SK-MEL-5 (cell line): ENCODE measurements around the gene ACAT2.

GRCh38 chr6:158673733-158673932 lies 23.8 kb downstream of the SYTL3 start:
RAMPAGE:
- cytosol, long total RNA: no peak
- long total RNA: no peak
- nucleus, long total RNA: no peak

DNA sequence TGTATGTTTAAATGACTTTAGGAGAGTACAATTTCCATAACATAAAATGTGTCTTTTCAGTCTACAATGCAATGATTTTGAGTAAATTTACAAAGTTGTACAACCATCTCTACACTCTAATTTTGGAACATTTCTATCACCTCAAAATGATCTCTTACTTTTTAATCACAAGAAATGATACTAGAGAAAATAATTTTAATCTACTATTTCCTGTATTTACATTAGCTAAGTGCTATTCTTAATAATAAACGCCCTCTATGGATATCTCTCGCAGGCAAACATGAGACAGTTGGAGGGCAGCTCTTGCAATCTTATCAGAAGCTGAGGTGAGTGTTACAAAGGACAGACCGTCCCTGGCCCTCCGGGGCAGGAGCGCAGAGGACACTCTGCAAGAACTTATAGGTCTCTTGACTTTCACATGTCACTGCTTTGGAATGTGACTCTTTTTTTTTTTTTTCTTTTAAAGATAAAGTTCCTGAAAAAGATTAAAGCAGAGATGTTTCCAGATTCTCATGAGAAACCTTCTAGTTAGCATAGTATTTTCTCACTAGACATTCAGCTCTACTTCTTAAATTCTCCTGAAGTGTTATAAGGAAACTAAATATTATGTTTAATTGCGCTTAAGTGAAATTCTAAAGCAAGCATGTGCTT lies 57.2 kb downstream of the SYTL3 start:
RAMPAGE:
- cytosol, long total RNA: no peak
- long total RNA: no peak
- nucleus, long total RNA: no peak

GRCh38 chr6:158737599-158738519 lies 81.3 kb downstream of the EZR start:
RAMPAGE:
- cytosol, long total RNA: no peak
- long total RNA: no peak
- nucleus, long total RNA: no peak

DNA sequence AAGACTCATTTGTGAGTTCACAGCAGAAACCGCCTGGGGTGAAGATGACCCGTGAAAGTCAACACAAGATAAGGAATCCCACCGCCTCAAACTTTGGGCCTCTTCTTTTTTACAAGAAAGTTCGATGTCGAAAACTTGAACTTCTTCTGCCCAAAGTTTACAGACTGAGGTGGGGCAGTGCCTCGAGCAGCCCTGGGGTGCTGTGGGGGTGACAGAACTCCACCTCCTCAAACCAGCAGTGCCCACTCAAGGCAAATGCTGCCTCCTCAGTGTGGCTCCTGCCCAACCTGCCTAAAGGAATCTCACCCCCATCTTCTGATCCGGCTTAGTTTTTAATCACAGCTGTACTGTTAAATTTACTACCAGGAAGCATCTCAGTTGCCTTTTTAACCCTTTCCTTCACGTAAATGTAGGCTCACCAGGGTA lies 45.1 kb downstream of the EZR start:
RAMPAGE:
- cytosol, long total RNA: no peak
- long total RNA: no peak
- nucleus, long total RNA: no peak

DNA sequence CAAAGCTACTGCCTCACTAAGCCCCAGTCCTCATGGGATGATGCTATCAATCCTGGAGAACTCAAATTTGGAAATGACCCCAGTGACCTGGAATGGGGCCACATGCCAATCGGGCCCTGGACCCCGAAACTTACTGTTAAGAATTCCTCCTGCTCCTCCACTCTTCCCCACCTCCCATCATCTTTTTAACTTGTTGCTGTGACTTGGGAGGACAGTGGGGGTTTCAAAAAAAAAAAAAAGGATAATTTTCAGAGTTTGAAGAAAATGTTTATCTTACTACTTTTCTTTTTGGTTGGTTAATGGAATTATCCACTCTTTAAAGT lies 32.8 kb downstream of the EZR start:
RAMPAGE:
- cytosol, long total RNA: no peak
- long total RNA: no peak
- nucleus, long total RNA: no peak

DNA sequence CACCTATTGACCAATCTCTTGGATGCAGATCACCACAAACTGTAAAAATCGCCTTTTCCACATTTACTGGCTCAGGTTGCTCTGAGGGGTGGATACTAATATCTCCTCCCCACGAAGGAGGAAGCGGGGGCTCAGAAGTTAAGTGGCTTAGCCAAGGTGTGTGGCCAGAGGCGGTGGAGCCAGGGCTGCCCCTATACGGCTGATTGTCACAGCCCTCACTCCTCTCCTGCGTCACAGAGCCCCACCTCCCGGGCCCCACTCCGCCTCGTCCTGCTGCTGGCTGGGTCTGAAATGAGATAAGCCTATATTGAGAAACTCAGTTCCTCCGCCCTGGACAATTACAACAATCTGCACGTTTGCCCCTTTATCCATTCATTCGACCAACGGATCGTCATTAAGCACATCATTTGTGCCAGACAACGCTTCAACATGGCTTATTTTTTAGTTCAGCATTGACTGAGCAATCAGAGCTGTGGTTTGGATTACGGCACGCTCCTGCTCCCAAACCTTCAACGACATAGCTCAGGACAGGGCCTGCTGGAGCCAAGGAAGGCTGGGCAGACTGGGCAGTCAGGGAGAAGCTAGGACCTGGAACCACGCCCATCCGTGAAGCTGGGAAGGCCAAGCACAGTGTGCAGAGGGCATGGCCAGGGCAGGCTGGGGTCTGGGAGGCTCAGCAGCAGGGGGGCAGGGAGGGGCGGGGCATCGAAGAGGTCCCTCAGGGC lies 16.5 kb upstream of the EZR start:
RAMPAGE:
- cytosol, long total RNA: no peak
- long total RNA: no peak
- nucleus, long total RNA: no peak

DNA sequence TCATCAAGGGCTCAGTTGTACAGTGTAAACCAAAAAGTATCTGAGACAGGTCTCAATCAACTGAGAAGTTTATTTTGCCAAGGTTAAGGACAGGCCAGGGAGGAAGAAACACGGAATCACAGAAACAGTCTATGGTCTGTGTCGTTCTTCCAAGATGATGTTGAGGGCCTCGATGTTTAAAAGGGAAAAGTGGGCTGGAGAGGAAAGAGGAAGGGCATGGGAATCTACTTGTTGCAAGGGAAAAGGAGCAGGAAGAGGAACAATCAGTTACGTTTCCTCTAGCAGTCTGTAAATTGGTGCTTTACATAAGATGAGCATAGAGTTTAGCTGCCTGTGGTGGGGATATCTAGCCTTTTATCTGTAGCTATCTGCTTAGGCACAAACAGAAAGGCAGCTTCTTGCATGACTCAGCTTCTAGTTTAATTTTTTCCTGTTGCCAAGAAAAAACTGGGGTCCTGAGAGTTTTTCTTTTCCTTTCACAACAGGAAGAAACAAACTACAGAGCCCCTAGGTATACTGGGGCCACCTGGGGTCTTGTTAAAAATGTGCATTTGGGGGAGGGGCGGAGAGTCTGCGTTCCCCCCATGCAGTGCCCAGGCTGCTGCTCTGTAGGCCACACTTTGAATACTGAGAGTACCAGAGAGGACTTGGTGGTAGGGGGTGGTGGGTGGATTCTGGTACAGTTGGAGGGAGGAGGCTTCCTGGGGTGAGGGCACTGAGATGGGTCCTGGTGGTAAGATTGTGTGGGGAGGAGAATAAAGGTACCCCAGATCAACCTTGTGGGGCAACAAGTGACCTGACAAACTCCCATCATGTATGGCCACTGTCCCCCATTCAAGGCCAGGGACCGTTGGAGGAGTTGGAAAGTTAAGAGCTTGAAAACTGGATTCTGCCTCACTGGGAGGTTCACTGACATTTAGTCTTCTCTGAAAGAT lies 35.3 kb upstream of the EZR start:
RAMPAGE:
- cytosol, long total RNA: no peak
- long total RNA: no peak
- nucleus, long total RNA: no peak

RAMPAGE:
- cytosol, long total RNA: no peak
- long total RNA: no peak
- nucleus, long total RNA: no peak
Observed at GRCh38 chr6:158960010-158960856, 39.8 kb downstream of the RSPH3 start.

DNA sequence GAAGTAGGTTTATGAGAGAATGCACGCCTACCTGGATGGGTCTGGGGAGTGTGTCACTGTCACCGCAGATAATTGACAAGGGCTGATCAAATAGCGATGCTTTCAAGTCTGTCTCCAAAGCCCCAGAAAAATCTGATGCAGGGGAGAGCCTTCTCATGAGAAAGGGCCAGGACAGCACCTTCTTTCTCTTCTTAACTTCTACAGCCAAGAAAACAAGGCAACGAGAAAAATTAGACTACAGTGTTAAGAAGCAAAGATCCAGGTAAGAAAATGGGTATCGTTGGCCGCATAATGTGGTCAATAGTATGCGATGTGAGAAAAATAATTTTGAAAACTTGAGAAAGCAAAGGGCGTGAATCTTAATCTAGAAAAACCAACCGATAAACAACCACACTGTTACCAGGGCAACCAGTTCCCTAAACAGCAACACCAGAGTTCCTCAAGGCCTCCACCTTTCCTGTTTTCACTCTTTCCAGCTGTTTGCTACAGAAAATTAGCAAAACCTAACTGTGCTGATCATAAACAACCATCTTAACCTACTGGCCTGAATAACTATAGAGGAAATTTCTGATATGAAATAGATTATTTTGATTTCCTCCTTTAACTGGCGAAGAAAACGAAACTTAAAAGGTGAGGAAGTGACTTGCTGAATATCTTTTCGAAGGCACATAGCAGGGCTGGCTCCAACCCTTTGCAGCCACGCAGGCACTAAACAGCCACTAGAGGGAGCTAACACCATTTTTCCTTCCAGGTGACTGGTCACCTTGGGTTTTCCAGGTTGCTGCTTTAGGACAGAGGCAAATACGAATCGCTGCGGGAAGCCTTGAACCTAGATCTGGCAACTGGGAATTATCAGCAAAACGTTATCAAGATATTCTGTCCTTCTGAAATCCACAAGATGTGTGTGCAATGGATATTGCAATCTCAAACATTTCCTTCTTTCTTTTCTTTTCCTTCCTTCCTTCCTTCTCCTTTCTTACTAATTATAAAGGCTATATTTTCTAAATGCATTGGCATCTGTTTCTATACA lies 2.4 kb downstream of the TAGAP start:
RAMPAGE:
- cytosol, long total RNA: no peak
- long total RNA: no peak
- nucleus, long total RNA: no peak

DNA sequence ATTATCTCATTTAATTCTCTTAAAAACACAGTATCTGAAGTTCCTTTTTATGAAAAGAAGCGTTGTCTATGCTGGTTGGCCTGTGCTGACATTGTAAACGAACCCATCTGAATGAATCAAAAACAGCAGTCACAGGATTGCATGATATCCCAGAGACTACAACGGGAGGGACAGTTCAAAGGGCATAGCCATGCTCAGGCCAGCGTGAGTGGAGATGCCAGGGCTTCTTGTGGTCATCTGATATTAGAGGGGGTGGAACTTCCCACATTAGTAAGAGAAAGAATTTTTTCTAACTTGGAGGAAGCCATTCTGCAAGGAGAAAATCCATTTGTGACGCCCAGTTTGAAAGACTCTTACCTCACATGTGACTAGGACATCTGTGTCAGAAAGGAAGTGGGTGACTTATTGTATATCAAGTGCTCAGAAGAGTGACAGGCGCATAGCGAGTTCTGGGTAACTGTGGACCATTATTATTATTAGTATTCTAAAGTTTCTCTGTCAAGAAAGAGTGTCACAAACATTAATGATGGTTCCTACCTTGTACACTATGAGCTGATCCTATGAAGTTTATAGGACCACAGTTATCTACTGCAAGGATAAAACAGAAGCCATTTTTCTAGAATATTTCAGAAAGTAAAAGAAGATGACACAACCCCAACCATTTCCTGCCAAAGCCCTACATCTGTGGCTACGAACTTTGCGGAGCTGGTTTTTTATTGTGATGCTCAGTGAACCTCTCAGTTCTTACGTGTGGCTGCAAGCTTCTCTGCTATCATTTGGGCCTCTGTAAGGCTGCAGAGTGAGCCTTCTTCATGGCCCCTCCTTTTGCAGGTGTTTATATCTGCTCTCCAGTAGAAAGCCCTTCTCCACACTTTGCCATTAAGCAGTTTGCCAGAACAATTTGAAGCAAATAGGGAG lies 17.5 kb upstream of the TAGAP start:
RAMPAGE:
- cytosol, long total RNA: no peak
- long total RNA: no peak
- nucleus, long total RNA: no peak

DNA sequence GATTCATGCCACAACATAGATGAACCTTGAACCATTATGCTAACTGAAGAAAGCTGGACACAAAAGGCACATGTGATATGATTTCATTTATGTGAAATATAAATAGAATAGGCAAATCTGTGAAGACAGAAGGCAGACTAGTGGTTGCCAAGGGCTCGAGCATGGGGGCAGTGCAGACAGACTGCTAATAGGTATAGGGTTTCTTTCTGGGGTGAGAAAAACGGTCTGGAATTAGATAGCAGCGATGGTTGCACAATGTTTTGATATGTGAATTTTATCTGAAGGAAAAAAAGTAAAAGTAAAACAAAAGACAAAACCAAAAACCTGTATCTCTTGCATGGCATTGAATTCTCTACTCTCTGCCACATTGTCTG lies 54.6 kb upstream of the FNDC1 start:
RAMPAGE:
- cytosol, long total RNA: no peak
- long total RNA: no peak
- nucleus, long total RNA: no peak

DNA sequence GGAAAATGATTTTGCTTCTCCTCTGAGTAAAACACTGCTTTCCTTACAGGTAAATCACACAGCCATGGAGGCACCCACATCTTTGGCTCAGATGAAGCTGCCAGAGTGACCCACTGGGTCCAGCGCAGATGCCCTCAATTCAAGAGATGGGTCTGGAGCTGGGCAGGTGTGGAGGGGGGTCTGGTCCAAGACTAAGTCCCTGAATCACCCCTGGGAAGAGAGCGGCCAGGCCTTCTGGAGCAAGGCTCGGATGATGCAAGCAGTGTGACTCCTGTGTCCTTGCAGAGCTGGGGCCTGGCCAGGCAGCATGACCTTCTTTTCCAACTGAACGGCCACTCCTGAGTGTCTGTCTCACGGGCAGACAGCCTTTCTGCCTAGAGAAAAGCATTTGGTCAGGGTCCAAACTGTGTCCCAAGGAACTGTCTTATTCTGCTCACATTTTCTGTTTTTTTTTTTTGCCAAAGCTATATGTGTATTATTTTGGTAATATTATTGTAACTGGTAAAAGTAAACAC lies 42.6 kb upstream of the FNDC1 start:
RAMPAGE:
- cytosol, long total RNA: no peak
- long total RNA: no peak
- nucleus, long total RNA: no peak

DNA sequence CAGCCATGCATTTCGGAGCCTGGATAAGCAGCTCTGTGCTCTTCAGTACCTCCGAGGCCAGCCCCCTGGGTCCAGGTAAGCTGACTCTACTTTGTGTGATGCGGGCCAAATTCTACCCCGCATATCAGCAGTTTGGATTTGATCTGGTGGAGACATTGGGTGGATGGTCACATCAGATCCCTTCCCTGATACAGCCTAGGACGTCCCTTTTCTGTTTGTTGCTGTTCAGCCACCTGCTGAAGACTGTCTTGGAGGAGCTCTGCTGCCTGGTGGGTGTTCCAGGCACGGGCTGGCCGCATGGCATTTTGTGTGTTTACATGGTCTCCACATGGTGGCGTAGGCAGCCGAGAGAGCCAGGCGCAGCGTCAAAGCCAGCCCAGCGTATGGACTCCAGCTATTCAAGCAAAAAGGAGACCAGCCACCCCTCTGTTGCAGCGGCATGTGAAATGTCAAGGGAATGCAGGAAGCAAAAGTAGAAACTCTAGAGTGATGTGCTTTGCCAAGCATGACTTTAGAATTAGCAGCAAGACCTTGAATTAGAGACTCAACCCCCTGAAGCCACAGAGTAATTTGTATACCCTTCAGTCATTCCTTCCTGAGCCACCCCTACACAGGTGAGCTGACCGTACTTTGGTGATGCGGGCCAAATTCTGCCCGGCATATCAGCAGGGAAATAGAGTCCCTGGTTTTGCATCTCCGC lies 48.3 kb downstream of the FNDC1 start:
RAMPAGE:
- cytosol, long total RNA: no peak
- long total RNA: no peak
- nucleus, long total RNA: no peak

DNA sequence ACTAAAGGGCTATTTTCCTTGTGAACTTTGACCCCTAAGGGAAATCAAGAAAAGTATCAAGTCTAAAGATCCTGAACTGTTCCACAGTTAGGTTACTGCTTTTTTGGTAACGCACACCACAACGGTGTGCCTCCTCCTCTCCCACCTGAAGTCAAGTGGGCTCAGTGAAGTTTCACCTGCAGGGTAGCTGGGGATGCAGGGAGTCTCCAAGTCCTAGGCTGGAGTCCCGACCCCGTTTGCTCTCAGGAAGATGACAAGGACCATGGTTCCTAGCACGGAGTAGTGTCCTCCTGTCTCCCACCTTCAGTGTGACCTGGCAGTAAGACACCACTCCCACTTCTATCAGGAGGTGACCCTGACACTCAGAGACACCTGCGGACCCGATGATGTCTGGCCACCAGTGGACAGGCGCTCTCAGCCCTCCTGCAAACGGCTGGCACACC lies 1.2 kb downstream of the SOD2 start:
RAMPAGE:
- cytosol, long total RNA: no peak
- long total RNA: no peak
- nucleus, long total RNA: no peak

DNA sequence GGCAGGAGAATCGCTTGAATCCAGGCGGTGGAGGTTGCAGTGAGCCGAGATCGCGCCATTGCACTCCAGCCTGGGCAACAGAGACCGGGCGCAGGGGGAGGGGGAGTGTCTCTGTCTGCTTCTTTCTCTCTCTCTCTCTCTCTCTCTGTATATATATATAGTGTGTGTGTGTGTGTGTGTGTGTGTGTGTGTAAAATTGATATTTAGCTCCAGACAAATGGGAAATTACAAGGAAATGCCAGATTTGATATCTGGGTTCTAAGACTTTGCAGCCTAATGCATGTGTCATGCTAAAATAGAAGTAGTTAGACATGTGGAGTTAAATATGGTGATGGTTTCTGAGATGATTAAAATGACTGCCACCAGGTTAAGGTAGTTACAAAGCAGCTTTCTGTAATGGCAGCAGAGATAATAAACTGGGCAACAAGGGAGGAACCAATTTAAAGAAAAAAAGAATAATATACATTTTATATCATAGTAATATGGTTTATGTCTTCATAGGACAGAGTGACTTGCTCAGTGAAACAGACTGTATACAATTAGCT lies 5.5 kb downstream of the WTAP start:
RAMPAGE:
- cytosol, long total RNA: no peak
- long total RNA: no peak
- nucleus, long total RNA: no peak

DNA sequence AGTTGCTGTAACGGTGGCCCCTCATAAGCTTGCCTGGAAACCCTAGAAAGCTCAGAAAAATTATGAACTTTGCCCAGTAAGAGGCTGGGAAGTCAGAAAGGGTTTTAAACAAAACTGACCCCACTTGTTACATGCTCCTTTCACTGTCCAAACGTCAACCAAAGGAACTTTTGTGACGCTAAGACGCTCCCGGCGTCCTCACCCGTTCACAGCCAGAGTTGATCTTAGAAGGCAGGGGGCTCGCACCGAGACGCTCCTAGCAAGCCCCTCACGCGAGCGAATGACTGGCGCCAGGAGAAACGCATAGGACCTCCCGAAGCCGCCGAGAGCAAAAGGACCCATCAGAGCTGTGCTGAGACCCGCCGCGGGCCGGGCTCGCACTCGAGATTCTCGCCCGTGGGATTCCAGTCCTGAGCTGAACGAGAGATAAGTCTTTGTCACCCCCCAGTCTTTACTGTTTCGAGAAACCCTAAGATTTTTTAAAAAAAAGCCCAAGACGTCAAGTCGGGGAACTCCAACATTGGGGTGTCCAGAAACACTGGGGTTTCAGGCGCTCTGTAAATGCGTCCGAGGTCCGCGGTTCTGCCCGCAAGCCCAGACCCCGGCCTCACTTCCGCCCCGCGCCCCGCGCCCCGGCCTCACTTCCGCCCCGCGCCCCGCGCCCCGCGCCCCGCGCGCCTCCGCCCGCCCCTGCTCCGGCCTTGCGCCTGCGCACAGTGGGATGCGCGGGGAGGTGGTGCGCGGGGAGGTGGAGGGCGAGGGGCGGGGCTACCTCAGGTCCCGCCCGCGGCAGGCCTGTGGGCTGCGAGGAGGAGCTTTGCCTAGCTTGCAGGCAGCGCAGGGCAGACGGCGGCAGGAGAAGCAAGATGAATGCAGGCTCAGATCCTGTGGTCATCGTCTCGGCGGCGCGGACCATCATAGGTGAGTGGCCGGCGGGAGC lies at the start of gene ACAT2:
Gene ACAT2 (plus strand): TSS at position 824 of the 940 bp plus-strand sequence.
RAMPAGE:
- cytosol, long total RNA: start-site peak on the plus strand centred at position 809 of the sequence, 67 bp wide, 255 and 254 reads in 2 replicates
- long total RNA: start-site peak on the plus strand centred at position 814 of the sequence, 78 bp wide, 73 and 307 reads in 2 replicates
- nucleus, long total RNA: no peak

DNA sequence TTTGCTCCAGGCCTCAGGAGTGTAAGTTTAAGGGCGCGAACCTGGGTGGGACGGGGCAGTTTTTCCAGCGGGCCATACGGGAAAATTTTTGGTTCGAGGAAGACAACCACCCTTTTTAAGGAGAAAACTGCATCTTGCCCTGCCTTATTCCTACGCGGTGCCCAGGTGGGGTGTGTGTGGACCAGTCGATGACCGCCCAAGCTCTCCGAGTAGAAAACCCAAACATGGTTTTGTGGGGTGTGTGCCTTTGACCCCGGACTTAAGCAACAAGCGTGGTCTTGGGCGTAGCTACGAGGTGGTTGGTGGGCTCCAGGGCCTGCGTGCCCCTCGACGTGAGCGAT lies 257 bp upstream of the MRPL18 start:
RAMPAGE:
- cytosol, long total RNA: no peak
- long total RNA: no peak
- nucleus, long total RNA: no peak

DNA sequence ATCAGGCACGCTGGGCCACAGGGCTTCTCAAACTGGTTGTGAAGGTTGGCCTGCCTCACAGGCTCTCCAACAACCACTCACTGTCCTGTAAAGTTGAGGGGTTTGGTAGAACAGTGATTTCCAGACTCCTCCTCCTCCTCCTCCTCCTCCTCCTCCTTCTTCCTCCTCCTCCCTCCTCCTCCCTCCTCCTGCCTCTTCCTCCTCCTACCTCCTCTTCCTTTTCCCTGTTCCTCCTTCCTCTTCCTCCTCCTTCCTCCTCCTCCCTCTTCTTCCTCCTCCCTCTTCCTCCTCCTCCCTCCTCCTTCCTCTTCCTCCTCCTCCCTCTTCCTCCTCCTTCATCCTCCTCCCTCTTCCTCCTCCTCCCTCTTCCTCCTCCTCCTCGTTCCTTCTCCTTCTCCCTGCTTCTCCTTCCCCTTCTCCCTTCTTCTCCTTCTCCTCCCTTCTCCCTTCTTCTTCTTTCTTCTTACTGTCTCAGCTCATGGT lies 7.6 kb downstream of the MAS1 start:
RAMPAGE:
- cytosol, long total RNA: no peak
- long total RNA: no peak
- nucleus, long total RNA: no peak

DNA sequence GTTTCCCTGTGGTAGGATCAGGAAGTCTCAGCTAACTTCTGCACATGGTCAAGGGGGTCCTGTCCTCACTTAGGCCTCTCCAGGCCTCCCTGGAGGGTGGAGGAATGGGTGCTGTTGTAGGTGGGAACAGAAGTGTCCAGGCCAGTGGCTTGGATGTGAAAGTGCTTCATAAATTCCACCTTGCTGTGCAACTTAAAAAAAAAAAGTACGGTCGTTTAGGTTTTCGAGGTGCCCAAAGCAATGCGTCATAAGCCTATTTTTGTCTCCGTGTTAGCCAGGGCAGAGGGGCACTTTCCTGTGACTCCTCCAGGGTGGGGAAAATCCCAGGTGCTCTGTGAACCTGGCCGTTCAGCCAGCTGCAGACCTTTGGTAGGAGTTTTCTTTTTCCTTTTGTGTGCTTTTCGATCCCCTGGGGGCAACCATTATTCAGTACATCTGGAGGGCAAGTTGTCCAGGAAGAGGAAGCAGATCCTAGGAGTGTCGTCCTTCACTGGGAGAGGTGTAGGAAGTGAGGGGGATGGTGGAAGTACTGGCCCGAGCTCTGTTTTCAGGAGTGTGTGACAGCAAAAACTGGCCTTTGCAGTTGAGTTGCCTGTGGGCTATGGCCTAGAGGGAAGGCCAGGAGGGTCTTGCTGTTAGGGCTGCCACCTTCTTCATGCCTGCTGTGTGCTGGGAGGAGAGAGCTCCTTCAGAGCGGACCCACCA lies 9.7 kb downstream of the IGF2R start:
RAMPAGE:
- cytosol, long total RNA: no peak
- long total RNA: no peak
- nucleus, long total RNA: no peak

RAMPAGE:
- cytosol, long total RNA: no peak
- long total RNA: no peak
- nucleus, long total RNA: no peak
Observed at GRCh38 chr6:159983004-159983773, 14.3 kb downstream of the IGF2R start.